H4 (cell line): ENCODE data around the gene RPL5.

GRCh38 chr1:91827677-91828432, 58.1 kb downstream of the TGFBR3 start:
- RAMPAGE, long total RNA = no peak

- RAMPAGE, long total RNA = no peak
Observed at GRCh38 chr1:91850653-91851672, 35.0 kb downstream of the TGFBR3 start.

DNA sequence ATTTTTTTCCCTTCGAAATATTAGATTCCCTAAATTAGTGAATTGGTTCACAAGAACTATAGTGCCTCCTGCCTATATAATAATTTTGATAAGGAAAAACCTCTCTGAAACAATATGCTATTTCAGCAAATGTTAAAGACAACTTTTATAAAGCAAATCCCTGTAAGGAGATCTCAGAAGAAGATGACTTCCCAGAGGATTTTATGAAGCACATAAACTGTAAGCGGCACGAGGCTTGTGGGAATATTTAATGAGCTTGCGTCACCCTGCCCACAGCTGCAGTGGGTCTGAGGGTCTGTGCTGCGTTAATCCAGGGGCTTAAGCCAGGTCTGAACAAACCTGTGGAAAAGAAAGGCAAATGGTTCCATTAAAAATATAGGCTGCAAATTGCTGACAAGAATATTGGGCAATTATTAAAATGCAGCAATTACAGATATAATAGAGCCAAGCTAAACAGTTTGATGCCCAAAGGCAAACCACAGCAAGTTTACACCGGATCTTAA, 22.0 kb downstream of the TGFBR3 start:
- RAMPAGE, long total RNA = no peak

DNA sequence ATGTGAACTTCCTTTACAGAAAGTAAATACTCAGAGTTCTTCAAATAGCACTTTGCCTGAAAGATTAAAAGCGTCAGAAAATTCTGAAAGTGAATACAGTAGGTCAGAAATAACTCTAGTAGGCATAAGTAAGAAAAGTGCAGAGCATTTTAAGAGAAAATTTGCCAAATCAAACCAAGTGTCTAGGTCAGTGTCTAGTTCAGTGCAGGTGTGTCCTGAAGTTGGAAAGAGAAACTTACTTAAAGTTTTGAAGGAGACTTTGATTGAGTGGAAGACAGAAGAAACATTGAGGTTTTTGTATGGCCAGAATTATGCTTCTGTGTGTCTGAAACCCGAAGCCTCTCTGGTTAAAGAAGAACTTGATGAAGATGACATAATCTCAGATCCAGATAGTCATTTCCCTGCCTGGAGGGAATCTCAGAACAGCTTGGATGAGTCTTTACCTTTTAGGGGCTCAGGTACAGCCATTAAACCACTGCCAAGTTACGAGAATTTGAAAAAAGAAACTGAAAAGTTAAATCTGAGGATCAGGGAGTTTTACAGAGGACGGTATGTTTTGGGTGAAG, 25.0 kb downstream of the RPAP2 start:
- RAMPAGE, long total RNA = no peak

- RAMPAGE, long total RNA = no peak
Observed at GRCh38 chr1:92389554-92390121, 90.8 kb downstream of the RPAP2 start.

DNA sequence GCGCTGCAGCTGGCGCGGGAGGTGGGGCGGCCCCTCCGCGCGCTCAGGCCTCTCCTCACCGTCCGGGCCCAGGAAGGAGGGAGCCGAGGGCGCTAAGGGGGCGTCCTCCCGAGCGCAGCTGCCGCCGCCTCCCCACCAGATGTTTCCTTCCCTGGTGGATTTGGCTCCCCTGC, 1.2 kb downstream of the GFI1 start:
- RAMPAGE, long total RNA = no peak

- RAMPAGE, long total RNA = no peak
Observed at GRCh38 chr1:92485785-92486425, 820 bp downstream of the GFI1 start.

DNA sequence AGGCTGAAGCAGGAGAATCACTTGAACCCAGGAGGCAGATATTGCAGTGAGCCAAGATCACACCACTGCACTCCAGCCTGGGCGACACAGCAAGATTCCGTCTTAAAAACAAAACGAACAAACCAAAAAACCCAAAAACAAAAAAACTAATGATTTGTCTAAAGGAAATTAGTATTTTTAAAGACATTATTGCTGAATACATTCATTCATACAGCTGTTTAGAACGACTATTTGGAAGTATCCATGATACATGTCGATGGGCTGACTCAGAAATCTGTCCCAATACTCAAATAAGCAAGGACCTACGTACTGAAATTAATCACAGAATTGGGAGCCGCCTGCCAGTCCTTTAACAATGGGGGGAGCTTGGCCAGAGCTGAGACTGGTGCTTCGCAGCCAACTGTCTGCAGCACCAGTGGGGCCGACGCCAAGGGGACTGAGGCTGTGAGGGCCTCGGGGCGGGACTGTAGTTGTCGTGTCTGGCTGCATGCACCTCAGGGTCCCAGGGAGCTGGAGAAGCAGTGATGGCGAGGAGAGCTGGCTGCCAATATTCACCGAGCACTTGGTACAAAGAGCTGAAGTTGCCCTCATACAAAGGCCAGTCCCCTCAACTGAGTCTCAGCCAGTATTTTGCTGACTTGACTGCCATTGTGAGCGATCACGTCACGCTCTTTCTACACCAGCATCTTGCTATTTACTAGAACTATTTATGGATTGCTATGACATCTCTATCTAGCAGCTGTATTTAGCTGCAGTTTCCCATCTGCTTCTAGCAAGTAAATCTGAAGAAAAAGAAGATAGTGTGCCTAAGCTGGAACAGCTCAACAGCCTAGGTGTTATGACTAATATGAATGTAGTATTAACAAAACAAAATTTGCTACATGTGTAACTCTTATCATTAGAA, 29.3 kb downstream of the EVI5 start:
- RAMPAGE, long total RNA = no peak

DNA sequence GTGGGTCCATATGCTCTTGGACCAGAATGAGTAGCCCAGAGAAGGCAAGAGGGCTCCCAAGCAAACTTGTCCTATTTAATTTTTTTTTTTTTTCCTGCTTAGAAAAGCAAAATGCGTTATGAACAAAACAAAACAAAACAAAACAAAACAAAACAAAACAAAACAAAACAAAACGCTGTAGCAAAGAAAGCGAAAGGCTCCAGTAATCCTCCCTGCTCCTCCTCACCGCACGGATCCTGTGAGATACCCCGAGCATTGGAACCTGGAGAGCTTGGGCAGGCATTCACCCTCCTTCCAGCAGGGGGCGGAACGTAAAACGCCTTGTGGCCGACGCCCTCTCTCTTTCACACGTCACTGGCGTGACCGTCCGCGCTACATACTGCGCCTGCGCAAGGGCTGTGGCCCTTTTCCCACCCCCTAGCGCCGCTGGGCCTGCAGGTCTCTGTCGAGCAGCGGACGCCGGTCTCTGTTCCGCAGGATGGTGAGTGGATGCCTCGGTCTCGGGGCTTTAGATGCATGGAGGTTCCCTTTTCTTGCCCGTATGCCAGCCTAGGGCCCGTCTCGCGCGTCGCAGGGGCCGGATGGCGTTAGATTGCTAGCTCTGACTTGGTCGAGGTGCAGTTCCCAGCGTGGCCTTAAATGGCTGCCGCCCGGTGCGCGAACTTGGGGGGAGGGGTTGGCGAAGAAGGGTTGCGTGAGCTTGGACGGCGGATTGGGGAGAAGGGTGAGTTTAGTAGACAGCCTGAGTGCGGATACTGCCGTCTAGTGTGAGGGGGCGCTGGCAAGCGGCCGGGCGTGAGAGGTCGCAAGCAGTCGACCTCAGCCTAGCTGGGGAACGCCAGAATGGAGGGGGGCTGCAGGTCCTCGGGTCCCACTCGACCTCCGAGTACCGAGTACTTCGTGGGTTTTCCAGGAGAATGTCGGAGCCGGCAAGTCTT, at the start of gene RPL5:
Gene RPL5, plus strand, starts transcription at position 404 of the 938 bp plus-strand sequence.
- RAMPAGE, long total RNA = start-site peak on the plus strand centred at position 432 of the sequence, 62 bp wide, 4,532 reads

GRCh38 chr1:92838448-92839205, 6.8 kb downstream of the RPL5 start:
- RAMPAGE, long total RNA = no peak

DNA sequence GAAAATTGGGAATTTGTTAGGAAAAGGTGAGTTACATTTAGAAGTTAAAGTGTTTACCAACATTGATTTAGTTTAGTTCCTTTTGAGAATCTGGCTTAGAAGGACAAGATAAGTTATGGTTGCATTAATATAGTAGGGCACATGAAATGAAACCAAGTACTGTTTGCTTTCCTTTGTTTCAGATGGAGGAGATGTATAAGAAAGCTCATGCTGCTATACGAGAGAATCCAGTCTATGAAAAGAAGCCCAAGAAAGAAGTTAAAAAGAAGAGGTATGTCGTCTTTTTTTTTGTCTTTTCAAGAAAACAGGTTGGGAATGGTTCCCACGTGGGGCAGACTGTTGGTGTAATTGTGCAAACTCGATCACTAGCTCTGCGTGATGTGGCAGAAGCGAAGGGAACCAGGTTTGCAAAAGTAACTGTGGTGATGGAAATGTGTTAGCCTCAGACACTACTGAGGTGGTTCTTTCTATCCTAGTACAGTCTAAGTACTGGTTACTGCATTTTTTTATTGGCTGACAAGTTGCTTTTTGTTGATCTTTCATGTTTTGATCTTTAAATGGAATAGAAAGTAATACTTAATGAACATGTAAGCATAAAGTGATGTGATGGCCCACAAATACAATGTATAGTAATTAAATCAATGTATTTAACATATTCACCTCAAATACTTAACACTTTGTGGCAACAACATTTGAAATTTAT, 8.7 kb downstream of the RPL5 start:
- RAMPAGE, long total RNA = no peak

DNA sequence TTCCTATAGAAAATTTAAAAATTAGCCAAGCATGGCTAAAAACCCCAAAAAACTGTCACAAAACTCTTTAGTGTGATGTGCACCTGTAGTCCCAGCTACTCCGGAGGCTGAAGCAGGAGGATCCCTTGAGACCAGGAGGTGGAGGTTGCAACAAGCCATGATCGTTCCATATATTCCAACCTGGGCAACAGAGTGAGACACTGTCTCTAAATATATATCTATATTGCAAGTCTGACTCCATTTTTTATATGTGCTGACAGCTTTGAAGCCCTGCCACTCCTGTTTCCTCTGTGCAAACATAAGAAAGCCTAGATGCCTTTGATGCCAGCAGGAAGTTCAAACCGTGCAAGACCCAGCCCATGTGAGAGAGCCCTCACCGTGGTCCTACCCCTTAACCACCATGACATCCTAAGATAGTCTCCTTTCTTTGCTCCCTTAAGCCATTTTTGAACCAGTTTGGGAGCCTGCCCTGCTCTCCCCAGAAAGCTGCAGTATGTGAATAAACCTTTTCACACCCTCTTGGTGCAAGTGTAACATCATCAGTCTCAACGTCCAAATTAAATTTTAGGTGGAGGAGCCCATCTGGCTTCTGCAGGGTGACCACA, 3.7 kb upstream of the DIPK1A start:
- RAMPAGE, long total RNA = no peak

GRCh38 chr1:93317294-93317736, 28.4 kb upstream of the DR1 start:
- RAMPAGE, long total RNA = no peak

DNA sequence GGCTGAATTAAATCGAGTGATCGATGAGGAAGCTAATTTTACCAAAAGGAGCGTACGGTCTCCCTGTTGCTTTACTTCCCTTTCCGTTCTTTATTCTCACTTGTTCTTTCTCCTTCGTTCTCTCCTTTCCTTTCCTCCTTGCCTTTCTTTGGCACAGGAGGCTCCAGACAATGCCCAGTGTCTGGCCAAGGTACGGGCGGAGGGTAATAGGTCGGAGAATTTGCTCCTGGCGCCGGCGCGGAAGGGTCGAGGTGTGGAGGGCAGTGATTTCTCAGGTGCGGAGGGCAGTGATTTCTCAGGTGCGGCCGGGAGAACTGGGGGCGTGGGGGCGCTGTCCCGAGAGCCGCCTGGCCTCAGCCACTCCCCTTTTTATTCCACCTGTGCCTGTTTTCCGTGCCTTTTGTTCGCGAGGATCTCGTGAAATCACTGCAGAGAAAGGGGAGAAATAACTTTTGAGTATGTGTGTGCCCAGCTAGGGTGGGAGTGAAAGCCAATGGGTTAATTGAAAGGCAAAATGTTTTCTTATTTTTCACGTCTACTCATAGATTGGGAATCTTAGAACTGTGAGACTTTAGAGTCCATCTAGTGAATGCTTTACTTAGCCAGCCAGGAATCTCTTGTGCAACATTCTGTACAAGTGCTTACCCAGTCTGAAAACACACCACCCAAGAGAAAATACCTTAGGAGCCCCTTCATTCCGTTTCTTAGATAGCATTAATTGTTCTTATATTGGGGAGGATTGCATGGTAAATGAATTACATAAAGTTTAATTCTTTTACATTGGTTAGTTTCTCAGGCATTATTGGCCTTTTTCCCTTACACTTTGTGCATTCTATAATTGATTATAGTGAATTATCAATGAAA, 1.3 kb downstream of the FNBP1L start:
- RAMPAGE, long total RNA = no peak

- RAMPAGE, long total RNA = no peak
Observed at GRCh38 chr1:93510313-93511013, 62.5 kb downstream of the FNBP1L start.

DNA sequence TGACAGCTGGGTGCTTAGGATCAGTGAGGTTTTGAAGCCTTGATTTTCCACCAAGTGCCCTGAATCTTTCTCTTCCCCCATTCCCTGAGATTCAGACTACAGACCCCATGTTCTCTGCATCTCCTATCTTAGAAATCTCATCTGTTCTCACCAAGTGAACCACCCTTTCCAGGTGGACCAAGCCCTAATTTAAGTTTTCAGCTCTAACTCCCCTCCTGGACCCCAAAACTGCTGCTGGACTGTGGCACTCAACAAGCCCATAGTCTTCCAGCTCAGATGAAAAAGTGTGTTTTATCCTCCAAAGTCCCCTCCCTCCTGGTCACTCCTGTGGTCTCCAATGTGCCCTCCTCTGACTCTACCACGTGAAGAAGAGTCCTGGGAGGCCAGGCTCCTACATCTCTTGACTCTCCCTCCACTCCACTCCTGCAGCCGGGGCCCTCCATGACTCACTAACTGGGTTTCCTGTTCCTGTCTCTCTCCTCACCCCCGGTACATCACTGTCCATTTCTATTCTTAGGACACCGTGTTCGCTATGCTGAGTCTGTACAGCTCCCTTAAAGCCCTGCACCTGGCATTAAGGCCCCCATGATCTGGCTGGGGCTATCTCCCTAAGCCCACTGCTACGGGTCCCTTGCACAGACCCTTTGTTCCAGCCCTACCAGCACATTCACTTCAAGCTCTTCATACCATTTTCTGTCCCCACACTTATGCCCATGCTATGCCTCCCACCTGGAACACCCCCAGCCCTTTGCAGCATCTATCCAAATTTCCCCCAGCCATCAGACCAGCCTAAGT, 93.5 kb downstream of the BCAR3 start:
- RAMPAGE, long total RNA = no peak

DNA sequence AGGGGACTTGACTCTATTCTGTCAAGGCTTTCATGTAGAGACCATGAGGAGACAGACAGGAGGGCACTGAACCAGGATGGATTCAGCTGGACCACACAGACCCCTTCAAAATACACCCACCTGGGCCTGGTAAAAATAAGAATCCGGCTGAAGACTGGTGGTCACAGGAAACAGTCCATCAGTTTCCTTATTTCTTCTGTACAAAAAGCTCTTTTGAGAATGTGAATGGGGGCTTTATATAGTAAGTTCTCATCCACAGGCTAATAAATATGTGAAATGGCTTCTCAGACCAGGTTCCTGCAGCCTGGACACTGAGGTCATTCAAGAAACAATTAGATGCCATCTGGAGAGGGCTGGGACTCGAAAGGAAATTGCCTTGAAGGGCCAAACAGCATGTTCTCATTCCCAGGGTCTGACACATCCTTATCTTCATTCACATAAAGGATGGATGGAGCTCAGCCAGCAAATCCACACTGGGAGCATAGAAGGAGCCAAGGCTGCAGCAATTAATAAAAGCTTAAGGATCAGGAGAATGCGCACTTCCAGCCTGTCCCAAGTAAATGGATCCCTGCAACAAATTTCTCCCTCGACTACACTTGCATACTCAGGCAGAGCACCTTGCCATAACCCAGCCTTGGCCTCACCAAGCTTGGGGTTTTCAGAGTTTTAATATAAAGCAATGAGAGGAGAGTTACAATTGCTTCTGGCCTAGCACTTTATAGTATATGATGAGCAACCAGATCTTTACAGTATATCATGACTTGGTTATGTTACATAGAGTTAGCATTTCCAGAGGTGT, 56.1 kb downstream of the BCAR3 start:
- RAMPAGE, long total RNA = no peak

- RAMPAGE, long total RNA = no peak
Observed at GRCh38 chr1:93693975-93694730, 12.5 kb upstream of the BCAR3 start.

GRCh38 chr1:93708603-93709546, 27.2 kb upstream of the BCAR3 start:
- RAMPAGE, long total RNA = no peak

DNA sequence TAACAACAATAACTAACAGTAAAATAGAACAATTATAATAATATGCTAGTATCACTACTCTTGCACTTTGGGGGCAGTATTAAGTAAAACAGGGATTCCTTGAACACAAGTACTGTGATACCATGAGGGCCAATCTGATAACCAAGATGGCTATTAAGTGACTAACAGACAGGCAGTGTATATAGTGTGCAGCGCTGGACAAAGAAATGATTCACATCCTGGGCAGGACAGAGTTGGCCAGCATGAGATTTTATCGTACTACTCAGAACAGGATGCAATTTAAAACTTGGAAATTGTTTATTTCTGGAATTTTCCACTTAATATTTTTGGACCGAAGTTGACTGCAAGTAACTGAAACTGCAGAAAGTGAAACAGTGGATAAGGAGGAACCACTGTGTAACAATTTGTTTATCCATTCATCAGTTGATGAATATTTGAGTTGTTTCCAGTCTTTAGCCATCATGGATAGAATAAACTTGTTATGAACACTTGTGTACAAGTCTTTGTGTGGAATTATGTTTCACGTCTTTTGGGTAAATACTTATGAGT, 74.6 kb downstream of the DNTTIP2 start:
- RAMPAGE, long total RNA = no peak